LHCN-M2 (cell line): ENCODE measurements around the genes SPOCK3 and ANXA10.

DNA sequence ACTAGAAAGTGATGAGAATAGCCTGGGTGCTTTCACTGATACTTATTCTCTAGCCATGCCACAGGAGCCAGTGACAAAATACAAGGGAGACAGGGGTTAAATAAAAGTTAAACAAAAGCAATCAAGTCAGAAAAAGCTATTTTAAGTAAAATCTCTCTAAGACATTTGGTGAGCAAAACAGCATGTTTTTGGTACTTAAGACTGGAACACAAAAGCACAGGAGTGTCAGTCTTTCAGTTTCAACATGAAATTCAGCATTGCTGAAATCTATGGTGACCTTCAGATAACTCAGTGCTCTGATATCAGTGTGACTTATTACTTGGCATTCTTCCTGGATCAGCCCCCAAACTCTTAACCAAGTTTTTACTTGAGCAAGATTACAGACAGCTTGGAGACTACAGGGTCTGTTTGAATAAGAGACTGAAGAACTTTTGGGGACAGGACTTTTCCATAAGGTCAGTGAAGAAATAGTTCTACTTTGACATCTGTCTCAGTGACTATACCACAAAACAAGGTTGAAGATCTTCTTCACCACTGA is 437.1 kb downstream of the RAPGEF2 start:
- RAMPAGE, long total RNA = no peak

- RAMPAGE, long total RNA = no peak
Measured at GRCh38 chr4:163160216-163160853, 6.4 kb downstream of the NAF1 start.

GRCh38 chr4:163161805-163162942 is 4.5 kb downstream of the NAF1 start:
- RAMPAGE, long total RNA = no peak

- RAMPAGE, long total RNA = no peak
Measured at GRCh38 chr4:163493594-163493965, 910 bp upstream of the TMA16 start.

DNA sequence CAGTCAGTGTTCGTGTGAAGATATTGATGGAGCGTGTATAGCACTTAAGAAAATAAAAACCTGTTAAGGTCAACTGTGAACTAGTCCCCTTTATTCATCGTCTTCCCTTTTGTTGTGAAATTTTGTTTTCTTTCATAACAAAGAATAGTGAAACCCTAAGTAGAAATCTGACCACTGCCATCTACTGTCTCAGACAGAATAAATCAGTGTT is 171.0 kb downstream of the TMA16 start:
- RAMPAGE, long total RNA = no peak

DNA sequence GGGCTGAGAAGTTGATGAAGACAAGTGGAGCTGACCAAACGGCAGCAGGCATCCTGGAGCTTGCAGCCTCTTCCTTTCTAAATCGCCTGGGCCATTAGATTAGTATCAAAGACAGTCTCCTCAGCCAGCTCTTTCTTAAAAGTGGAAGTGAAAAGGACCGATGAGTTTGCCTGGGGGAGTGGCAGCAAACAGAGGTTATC is 179.8 kb downstream of the TMA16 start:
- RAMPAGE, long total RNA = no peak

GRCh38 chr4:164956517-164957589 is 20.6 kb downstream of the TRIM61 start:
- RAMPAGE, long total RNA = start-site peak on the plus strand at chr4:164956946-164957000, 36 reads

DNA sequence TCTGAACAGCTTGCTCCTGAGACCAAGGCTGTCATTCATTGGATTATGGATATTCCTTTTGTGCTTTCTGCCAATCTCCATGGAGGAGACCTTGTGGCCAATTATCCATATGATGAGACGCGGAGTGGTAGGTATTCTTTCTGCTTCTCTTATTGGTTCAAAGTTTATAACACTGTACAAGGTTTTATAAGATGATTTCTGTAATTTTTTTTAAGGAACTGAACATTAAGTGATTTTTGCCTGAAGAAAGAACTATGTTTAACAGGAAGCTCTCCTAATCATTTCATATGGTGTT is 103.4 kb downstream of the CPE start:
- RAMPAGE, long total RNA = no peak

DNA sequence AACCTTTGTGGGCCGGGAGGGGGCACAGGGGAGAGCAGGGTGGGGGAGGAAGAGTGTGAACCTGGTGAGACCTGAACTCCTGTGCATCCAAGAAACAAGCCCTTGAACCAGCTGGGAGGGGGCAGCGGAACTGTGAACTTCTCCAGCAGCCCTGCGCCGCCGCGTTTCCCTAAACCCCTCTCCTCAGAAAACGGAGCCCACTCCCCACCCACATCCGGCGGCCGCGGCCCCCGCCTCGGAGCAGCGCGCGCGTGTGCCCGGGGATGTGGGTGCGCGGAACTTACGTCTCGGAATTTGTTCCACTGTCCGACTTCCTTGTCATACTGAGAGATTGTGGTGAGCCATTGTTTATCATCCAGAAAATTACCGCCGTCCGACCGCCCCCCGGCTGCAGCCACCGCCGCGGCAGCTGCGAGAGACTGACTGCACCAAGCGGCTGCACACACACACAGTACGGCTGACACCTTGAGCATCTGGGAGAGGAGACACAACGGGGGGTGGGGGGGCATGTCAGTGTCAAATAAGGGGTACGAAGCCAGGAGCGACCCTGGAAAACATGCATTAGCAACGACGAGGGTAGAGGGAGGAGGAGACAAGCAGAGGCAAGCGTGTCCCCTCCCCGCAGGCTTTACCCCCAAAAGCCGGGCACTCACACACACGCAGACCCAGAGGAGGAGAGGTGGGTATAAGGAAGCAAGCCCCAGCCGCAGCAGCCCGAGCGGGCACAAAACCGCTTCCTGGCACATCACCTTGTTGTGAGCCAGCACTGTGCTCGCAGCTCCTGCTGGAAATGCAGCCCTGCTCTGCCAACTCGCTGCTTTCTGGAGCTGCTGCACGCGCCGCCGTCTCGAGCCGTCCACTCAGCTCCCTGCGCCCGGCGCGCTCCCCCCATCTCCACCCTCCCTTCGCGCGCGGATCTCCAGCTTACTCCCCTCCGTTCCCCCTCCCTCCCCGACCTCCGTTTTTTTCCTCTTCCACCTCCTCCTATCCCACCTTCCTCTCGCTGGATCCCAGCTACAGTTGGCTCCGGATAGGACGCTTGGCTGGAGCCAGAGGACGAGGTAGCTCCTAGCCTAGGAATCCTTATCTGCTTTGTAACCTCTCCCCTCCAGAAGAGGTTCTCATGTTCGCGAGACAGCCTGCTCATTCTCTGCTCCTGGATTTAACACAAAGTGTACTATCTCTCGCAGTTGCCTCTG is at the start of gene SPOCK3:
SPOCK3 (minus strand) TSS at position 794 of the 1,199 bp plus-strand sequence.
- RAMPAGE, long total RNA = no peak

DNA sequence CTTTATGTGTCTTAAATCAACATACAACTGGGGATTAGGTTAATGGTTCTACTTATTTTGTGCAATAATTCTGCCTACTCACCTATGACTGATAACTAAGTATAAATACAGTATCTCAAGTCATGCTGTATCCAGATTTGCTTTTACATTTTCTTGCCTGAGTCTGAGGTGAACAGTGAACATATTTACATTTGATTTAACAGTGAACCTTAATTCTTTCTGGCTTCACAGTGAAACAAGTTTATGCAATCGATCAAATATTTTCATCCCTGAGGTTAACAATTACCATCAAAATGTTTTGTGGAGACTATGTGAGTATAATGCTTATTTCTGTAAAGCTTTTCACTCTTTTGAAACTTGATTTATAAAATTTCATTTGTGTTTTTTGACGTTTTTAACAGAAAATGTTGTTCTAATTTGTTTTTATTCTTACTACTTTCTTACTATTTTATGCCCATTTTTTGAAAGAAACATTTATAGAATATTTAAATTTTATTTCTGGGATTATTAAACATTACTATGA is at the start of gene ANXA10:
ANXA10 (plus strand) TSS at position 130 of the 523 bp plus-strand sequence.
- RAMPAGE, long total RNA = no peak

GRCh38 chr4:168257904-168258194 is 60.7 kb downstream of the DDX60 start:
- RAMPAGE, long total RNA = no peak

- RAMPAGE, long total RNA = no peak
Measured at GRCh38 chr4:168662408-168663014, 165.7 kb downstream of the PALLD start.

DNA sequence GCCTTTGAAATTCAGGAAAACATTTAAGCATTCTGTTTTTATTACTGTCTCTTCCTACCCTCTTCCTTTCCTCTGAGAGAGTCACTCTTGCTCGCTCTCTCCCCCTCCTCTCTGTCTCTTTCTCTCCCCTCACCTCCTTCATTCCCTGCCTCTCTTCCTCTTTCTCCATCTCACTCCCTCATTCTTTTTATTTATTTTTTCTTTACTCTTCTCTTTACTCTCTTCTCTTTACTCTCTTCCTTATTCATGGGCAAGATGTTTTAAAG is 197.4 kb downstream of the PALLD start:
- RAMPAGE, long total RNA = no peak

DNA sequence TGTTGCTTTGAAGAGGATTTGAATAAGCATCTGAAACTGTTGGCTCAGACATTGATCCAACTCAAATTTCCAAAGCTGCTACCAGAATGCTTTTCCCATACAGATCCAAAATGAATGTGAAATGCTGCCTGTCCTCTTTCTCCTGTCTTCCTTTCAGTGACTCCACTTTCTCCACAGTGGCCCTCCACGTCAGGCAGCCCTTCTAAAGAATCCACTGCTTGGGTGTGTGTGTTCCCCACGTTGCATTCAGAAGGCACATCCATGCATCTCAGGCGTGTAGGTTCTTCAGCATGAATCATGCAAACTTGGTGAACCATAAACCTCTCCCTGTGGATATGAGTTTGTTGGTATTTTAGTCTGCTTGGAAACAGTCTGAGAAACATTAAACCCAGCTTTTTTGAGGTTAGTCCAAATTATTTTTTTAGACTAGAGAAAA is 251.8 kb downstream of the CBR4 start:
- RAMPAGE, long total RNA = no peak

DNA sequence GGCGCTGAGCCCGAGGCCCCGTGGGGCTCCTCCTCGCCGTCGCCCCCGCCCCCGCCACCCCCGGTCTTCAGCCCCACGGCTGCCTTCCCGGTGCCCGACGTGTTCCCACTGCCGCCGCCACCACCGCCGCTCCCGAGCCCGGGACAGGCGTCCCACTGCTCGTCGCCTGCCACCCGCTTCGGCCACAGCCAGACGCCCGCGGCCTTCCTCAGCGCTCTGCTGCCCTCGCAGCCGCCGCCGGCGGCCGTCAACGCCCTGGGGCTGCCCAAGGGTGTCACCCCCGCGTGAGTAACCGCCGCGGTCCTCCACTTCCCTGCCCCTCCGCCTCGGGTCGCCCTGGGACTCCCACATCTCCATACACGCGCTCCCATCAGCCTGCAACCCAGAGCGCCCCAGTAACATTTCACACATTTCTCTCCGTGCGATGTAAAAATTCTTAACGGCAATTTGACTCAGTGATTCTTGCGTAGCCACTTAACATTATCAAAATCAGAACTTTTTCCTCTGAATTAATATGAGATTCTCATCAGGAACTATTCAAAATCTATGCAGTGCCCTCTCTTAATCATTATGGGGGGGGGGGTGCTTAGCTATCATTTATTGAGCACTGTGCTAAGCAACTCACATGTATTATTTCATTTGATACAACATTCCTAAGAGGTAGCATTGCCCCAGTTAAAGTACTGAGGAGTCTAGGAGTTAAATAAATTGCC is 131.8 kb downstream of the CBR4 start:
- RAMPAGE, long total RNA = no peak

- RAMPAGE, long total RNA = no peak
Measured at GRCh38 chr4:168898278-168898916, 111.7 kb downstream of the CBR4 start.

- RAMPAGE, long total RNA = no peak
Measured at GRCh38 chr4:168903528-168903991, 106.5 kb downstream of the CBR4 start.

DNA sequence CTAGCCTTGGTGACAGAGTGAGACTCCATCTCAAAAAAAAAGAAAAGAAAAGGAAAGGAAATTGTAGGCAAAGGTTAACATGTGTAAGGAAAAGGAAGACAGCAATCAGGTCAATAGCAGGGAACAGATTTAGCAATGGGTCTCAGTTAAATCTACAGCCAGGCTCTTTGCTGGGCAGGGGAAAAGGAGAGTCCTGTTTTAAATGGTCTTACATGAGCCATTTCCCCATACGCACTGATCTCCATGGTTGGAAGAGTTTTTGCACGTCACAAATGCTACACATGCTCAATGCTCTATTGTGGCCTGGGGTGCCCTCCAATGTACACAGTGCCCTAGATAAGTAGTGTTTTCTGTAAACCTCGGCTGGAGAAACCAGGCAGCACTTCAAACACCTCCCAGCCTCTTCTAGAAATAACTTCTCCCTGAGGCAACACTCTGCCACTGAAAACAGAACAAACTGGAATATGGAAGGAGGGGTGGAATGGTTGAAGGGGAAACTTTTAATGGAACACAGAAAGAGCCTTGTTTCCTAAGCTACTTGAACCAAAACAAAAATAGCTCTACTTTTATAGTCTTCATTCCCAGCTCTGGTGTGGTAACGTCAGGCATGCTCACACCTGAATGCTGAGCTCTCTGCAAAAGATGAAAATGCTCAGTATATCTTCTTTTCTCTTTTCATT is 123.8 kb upstream of the CBR4 start:
- RAMPAGE, long total RNA = no peak

GRCh38 chr4:169499178-169499918 is 113.0 kb downstream of the NEK1 start:
- RAMPAGE, long total RNA = no peak

- RAMPAGE, long total RNA = no peak
Measured at GRCh38 chr4:169942636-169942872, 83.6 kb downstream of the MFAP3L start.